Spinal cord (tissue), 3 donors: Measurements from ENCODE around the gene MED27.

GRCh38 chr9:131010596-131011138, 1.7 kb downstream of the LAMC3 start:
- PRO-cap, result no peak
- RAMPAGE, long total RNA, result no peak

DNA sequence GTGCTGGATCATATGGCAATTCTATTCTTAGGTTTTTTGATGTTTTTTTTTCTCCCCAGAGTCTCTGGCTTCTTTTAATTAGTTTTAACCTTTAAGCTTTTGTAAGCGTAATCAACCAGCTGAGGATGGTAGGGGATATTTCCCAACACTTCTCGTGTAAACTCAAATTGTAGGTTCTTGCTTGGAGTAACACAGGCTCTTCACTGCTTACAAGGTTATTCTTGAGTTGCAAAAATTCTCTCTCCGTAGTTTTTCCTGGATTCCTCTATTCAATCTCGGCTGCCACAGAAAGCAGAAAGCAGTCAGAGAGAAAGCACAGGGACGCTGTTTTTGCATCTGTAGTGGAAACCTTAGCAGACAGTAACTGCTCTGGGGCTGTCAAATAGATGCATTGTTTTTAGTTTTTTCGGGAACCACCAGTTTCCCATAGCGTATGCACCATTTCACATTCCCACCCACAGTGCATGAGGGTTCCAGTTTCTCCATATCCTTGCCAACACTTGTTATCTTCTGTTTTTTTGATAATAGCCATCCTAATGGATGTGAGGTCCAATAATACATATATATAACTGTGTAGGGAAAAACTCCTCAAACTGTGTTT, 12.0 kb downstream of the LAMC3 start:
- PRO-cap, result no peak
- RAMPAGE, long total RNA, result no peak

- PRO-cap, result no peak
- RAMPAGE, long total RNA, result no peak
Measured at GRCh38 chr9:131116440-131117604, 8.6 kb upstream of the NUP214 start.

GRCh38 chr9:131132301-131133290, 7.2 kb downstream of the NUP214 start:
- PRO-cap, result no peak
- RAMPAGE, long total RNA, result no peak

GRCh38 chr9:131234689-131235123, 41.6 kb downstream of the FAM78A start:
- PRO-cap, result no peak
- RAMPAGE, long total RNA, result no peak

DNA sequence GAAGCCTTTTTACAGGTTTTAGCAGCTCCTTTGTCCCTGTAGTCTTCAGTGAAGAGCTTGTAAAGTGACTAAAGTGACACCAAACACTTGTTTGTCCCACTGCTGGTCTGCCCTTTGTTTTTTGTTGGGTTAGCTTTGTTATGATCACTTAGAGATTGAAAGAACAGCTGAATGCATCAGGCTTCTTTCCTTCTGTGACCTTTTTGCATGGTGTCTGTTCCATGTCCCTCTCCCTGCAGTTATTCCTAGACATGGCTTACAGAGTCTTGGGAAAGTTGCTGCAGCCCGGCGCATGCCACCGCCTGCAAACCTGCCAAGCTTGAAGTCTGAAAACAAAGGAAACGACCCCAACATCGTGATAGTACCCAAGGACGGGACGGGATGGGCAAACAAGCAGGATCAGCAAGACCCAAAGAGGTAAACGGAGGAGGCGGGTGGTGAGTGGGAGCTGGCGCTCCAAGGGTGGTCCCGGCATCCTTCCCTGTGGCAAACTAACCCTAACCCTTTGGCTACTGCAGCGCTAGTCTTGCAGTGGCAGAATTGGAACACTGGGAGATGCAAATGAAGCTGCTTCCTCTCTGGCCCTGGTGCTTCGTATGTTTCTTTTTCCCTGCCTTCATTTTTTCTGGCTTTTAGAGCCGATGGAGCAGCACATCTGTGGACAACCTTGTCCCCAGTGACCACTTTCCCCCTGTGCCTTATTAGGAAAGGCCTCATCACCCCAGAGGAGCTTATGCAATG, 38.7 kb downstream of the PRRC2B start:
- PRO-cap, result no peak
- RAMPAGE, long total RNA, result no peak

GRCh38 chr9:131447528-131447973, 53.7 kb downstream of the PRRC2B start:
- PRO-cap, result no peak
- RAMPAGE, long total RNA, result no peak

GRCh38 chr9:131498745-131499483, 3.8 kb upstream of the POMT1 start:
- PRO-cap, result no peak
- RAMPAGE, long total RNA, result no peak

DNA sequence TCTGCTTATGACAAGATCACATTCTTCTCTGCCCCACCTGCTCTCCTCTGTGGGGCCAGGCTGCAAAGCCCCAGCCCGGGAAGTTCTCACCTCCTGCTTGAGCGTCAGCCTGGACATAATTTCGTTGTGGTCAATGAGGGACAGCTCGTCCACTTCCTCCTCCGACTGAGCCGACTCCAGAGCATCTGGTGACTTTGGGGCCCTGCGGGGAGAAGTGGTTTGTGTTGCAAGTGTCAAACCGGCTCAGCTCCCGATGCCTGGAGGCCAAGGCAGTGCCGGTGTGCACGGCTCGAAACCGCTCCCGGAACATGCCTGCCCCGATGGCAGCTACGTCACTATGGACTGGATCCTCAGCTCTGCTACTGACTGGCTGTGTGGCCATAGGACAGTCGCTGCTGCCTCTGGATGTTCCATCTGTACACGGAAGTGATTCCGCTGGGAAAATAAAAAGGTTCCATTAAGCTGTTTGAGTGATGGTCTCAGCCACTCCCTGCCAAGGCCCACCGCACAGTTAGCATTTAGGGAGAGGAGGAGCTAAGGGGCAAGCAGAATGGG, 52.9 kb downstream of the PRRT1B start:
- PRO-cap, result no peak
- RAMPAGE, long total RNA, result no peak

GRCh38 chr9:131642178-131643112, 97.1 kb downstream of the PRRT1B start:
- PRO-cap, result no peak
- RAMPAGE, long total RNA, result no peak

DNA sequence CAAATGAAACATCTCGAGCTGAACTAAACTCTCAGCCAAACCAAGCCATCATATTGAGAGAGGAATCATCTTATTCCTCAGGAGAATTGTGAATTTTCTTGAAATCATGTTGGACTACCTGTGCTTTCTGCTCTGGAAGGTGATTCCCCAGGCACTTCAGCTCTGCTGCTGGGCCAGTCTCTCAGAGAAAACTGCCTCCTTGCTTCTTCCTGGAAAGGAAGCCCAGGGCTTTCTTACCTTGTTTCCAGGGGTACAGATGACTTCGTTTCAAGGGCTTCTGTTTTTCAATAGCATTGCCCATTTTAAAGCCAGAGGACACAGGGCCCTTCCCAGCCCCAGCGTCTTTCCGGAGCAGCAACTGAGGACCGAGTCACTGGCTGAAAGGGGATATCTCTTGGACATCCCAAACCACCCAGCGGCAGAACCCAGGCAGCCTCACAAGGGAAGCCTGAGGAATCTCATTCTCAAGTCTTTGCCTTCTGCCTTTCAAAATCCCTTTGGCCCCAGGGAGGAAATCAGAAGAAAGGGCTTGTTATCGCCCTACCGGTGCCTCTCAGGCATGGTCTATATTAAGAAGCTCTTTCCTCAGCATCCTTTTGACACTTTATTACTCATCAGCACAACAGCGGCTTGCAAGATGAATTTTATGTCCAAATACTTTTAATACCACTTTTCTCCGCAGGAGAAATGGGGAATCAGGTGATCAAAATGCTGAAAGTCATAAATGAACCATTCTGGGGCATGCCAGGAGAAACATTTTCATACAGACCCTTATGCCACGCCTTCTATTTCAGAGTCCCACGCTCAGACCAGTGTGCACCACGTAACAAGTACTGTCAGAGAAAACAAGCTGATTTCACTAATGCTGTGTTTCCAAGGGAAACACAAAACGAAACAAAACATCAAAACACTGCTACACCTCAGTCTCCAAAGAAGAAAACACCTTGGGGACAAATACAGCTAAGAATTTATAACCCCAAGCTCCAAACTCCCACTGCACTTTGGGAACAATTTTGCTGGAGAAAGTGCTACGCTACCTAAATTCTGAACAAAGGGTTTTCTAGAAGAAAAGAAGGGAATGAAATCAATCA, 30.1 kb downstream of the RAPGEF1 start:
- PRO-cap, result no peak
- RAMPAGE, long total RNA, result no peak

- PRO-cap, result no peak
- RAMPAGE, long total RNA, result no peak
Measured at GRCh38 chr9:131736094-131736819, 3.6 kb downstream of the RAPGEF1 start.

GRCh38 chr9:132059142-132059831, 20.4 kb downstream of the MED27 start:
- PRO-cap, result no peak
- RAMPAGE, long total RNA, result no peak

DNA sequence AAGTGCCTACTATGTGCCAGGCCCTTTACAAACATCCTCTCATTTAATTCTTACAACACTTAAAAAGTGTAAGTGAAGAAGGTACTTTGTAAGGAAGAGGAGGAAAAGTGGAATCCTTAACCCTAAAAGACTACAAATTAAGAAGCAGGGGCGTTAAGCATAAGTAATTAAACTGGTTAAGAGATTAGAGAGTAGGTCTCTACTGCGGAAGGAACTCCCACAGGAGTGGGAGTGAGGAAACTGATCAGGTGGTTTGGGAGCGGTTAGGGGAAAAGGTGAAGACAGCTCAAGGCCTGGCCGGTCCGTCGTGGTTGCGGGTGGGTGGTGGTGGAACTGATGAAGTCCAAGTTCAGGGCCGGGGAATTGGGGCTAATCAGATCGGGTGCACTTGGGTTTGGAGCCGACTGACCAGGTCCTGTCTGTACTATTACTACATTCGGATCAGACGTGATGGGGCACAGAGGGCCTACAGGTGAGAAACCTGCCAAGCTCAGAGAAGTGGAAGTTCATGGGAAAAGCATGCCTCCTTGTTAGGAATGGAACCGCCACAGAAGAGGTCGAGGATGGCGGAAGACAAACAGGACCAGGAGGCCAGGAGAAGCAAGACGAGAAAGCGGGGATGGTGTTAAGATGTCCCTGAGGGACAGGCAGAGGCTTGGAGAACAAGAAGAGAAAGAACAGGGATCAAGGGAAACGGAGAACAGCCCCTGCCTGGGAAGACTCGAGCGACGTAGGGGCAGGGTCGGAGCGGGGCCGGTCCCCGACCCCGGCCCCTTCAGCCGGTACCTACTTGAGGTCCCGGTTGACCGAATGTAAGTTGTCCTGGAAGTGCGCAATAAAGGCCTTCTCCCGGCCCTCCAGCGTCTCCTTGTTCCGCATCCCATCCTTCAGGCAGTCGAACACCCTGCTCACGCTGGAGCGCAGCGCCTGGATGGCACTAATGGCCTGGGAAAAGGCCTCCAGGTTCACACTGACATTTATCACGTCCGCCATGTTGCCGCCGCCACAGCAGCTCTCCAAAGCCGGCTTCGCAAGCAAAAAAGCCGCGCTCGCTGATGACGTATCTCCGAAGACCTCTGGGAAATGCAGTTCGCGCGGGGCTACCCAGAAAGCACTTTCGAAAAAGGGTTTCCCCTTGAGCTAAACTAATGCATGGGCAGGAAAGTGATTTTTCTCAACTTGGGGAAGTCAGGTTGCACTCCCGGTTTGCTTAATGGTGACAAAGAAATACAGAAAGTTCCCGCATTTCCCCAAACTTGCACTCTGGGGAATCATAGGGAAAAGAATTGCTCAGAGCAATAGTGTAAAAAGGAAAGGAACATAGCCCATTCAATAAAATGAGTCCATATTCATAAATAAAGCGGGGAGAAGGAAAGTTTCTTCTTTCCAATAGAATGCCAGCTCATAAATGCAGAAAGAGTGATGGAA, at the start of gene MED27:
Gene MED27, minus strand, starts transcription at position 1,016 of the 1,428 bp plus-strand sequence.
- PRO-cap, result no peak
- RAMPAGE, long total RNA, result no peak

GRCh38 chr9:132288084-132288938, 66.5 kb downstream of the SETX start:
- PRO-cap, result no peak
- RAMPAGE, long total RNA, result no peak

DNA sequence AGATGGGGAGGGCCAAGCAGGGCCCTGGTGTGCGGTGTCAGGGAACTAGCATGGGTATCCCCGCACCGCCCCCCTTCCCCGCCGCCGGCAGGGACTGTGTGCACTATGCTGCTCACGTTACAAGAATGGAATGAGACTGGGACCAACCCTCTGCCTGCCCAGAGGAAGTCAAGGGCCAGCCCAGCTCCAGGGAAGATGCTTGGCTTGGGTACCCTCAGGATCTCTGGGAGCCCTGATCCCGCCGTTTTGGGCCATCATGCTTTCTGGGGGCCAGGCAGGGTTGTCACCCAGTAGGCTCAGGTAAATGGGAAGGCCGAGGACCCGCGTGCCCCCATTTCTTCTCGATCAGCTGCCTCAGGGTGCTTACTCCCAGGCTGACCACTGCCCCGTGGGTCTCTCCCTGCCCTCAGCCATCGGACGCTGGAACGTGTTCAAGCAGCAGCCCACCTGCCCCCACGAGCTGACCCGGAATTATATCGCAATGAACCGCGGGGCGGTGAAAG, 83.4 kb upstream of the BARHL1 start:
- PRO-cap, result no peak
- RAMPAGE, long total RNA, result no peak

DNA sequence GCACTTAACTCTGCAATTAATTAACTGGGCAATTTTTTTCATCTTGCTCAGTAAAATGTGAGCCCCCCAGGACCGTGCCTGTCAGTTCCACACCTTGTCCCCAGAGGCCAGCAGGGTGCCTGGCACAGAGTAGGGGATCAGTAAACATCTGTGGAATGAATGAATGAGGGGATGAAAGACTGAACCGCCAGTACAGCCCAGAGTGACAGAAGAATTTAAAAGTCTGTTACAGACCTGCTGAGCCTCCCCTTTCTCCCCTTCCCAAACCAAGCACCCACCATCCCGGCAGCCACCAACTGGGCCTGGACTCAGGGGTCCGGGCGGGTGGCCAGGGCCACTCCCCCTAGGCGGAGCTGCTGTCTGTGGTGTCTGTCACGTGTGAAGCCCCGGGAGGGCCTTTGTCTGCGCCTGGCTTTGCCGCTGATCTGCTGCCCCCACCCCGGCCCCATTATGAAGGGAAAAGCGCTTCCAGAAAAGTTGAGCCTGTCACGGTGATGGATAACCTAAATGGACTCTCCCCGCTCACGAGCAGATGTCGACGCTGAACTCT, 36.4 kb upstream of the BARHL1 start:
- PRO-cap, result no peak
- RAMPAGE, long total RNA, result no peak

DNA sequence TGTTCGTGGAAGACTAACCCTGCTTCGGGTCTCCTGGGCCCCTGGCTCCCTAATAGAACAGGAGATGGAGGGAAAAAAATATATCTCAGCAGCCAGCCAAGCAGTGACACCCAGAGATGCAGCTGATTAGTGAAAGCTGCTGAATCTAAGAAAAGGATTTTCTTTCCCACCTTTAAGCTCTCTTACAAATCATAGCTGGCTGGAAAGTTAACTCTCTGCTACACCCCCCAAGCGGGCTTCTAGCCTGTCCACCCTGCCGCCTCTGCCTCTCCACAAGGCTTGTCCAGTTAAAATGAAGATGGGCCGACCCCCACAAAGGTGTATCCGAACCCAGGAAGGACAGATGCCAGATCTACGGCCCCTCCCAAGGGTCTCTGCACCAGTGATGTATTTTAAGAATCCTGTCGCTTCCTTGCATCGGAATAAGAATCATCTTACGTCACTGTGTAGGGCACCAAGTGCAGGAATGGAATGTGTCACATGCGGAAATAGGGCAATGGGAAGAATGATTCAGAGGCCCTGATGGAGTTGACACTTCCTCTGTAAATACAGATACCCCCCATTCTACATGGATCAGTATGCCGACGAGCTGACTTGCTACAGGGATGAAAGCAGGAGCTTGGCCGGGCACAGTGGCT, 33.4 kb upstream of the BARHL1 start:
- PRO-cap, result no peak
- RAMPAGE, long total RNA, result no peak

- PRO-cap, result no peak
- RAMPAGE, long total RNA, result no peak
Measured at GRCh38 chr9:132560521-132561260, 21.7 kb upstream of the BARHL1 start.

- PRO-cap, result no peak
- RAMPAGE, long total RNA, result no peak
Measured at GRCh38 chr9:132731241-132731574, 60.9 kb downstream of the GTF3C4 start.